Uterus (tissue), 7 donors: ENCODE results near the gene GPR21.

DNA sequence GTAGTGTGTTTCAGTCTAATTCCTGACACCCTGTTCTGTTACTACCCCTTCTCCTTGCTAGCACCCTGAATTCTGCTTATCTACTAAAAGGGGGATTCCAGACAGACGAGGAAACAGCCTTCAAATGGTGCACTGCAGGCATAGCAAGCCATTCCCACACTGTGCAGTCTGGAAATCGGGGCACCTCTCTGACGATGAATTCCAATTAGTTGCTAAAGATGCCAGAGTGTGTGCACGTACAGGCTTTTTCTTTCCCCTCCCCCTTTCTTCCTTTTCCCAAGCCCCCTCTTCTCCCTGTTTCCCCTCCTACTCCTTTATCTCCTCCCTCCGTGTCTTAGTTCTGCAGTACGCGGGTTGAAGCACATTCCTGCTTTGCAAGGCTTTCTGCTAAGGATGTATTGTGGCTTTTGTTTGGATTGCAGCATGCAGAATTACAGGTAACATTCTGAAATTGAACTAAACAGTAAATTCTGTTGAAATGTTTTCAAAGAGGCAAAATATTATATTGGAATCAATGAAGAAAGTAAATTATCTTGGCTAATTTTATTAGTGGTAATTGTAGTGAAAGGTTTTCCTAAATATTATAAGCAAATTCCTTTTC is at the start of gene GPR21:
Gene GPR21 (plus strand): TSS at position 362 of the 601 bp plus-strand sequence.
- PRO-cap, 4 experiments = peak in 4 of 4 experiments; most common plus-strand start position 337 of the sequence (in 2); most common minus-strand start position 187 of the sequence (in 1)
- RAMPAGE, long total RNA, 2 experiments = start-site peak on the plus strand in 1 of 2 experiments, centred at position 437 of the sequence, 14 reads per replicate
- RRBS = no CpG with 5 or more reads among the region's 7 CpGs

- PRO-cap, 4 experiments = peak in 3 of 4 experiments; most common plus-strand start chr9:123044912 (in 3)
- RAMPAGE, long total RNA, 2 experiments = no peak in any of the 2 experiments
- RRBS = no CpG with 5 or more reads among the region's 1 CpG
Measured at GRCh38 chr9:123044698-123044984, 11.2 kb downstream of the GPR21 start.

GRCh38 chr9:123058694-123059221 is 25.3 kb downstream of the GPR21 start:
- PRO-cap, 4 experiments = peak in 1 of 4 experiments; most common plus-strand start chr9:123059035 (in 1); most common minus-strand start chr9:123058892 (in 1)
- RAMPAGE, long total RNA, 2 experiments = no peak in any of the 2 experiments
- RRBS = no CpG with 5 or more reads among the region's 1 CpG

DNA sequence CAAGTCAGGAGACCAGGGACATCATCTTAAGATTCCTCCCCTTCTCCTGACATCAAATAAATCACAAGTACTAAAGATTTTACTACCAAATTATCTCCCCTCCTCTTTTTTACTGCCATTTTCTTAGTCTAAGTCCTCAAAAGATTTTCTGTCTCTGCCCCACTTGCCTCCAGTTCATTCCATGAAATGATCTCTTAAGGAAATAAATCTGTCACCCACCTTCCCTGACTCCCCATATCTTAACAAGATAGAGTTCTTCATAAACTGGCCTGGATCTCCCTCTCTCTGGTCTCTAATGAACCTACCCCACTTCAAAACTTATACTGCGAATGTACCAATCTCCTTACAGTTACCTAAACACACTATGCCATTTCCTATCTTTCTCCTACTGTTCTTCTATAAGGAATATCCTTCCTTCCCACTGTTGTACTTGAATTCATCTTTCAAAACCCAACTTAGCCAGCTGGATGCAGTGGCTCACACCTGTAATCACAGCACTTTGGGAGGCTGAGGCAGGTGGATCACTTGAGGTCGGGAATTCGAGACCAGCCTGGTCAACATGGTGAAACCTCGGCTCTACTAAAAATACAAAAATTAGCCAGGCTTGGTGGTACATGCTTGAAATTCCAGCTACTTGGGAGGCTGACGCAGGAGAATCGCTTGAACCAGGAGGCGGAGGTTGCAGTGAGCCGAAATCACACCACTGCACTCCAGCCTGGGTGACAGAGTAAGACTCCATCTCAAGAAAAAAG is 36.6 kb downstream of the STRBP start:
- PRO-cap, 4 experiments = no peak in any of the 4 experiments
- RAMPAGE, long total RNA, 2 experiments = no peak in any of the 2 experiments
- RRBS = no CpG with 5 or more reads among the region's 8 CpGs

DNA sequence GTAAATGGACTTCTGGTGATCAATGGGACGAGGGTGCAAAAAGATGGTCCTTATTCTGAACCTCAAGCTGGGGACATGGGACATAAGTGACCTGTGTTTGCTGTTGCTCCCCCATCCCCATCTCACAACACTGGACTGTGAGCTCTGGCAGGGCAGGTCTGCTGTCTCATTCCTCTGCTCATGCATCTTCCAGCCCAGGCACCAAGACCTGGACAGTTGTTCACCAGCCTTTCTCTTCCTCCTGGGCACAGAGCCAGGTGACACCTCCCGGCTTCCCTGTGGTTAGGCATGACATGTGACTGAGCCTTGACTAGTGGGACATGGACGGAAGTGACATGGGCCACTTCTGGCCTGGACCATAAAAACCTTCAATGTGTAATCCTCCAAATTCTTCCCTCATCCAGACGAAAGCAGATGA is 26.8 kb upstream of the CRB2 start:
- PRO-cap, 4 experiments = no peak in any of the 4 experiments
- RAMPAGE, long total RNA, 2 experiments = no peak in any of the 2 experiments
- RRBS = no CpG with 5 or more reads among the region's 4 CpGs

DNA sequence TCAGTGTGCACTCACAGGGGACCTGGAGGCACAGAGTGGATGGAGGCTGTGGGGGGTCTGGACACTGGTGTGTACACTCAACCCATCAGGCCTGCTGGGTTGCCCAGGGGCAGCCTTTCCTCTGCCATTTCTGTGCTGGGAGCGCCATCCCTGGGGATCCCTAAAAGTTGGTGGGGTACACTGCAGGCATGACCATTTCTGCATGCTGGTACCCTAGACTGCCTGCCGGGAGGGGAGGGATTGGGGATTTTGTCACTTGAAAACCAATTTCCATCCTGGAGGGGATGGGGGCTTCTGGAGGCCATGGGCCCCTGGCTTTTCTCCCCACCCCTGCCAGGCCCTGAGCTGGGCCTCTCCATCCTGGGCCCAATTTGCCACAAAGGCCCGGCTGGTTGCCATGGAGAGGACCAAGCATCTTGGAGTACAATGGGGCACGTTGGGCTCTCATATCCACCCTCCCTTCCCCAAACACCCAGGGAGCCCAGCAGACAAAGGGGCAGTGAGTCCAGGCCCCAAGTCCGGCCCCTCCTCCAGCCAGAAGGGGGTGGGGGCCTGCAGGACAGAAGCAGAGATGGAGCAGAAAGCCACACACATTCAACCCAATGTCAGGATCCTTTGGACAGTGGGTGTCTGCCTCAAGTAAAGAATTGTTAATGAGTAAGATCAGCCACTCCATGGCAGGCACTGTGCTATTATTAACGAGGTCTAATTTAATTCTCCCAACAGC is 2.1 kb downstream of the CRB2 start:
- PRO-cap, 4 experiments = no peak in any of the 4 experiments
- RAMPAGE, long total RNA, 2 experiments = no peak in any of the 2 experiments
- RRBS = no CpG with 5 or more reads among the region's 6 CpGs

- PRO-cap, 4 experiments = peak in 4 of 4 experiments; most common plus-strand start chr9:123375922 (in 1); most common minus-strand start chr9:123375825 (in 4)
- RAMPAGE, long total RNA, 2 experiments = no peak in any of the 2 experiments
- RRBS = no CpG with 5 or more reads among the region's 16 CpGs
Measured at GRCh38 chr9:123375659-123376390, 19.8 kb downstream of the CRB2 start.

GRCh38 chr9:123480851-123481624 is 125.0 kb downstream of the CRB2 start:
- PRO-cap, 4 experiments = peak in 2 of 4 experiments; most common plus-strand start chr9:123481392 (in 2); most common minus-strand start chr9:123481299 (in 1)
- RAMPAGE, long total RNA, 2 experiments = no peak in any of the 2 experiments
- RRBS = no CpG with 5 or more reads among the region's 14 CpGs

- PRO-cap, 4 experiments = no peak in any of the 4 experiments
- RAMPAGE, long total RNA, 2 experiments = no peak in any of the 2 experiments
- RRBS = no CpG with 5 or more reads among the region's 11 CpGs
Measured at GRCh38 chr9:123518948-123519703, 163.1 kb downstream of the CRB2 start.

- PRO-cap, 4 experiments = no peak in any of the 4 experiments
- RAMPAGE, long total RNA, 2 experiments = no peak in any of the 2 experiments
- RRBS = no CpG with 5 or more reads among the region's 4 CpGs
Measured at GRCh38 chr9:123543675-123544125, 187.7 kb downstream of the CRB2 start.

GRCh38 chr9:123555206-123555875 is 199.3 kb downstream of the CRB2 start:
- PRO-cap, 4 experiments = no peak in any of the 4 experiments
- RAMPAGE, long total RNA, 2 experiments = no peak in any of the 2 experiments
- RRBS = no CpG with 5 or more reads among the region's 6 CpGs

- PRO-cap, 4 experiments = no peak in any of the 4 experiments
- RAMPAGE, long total RNA, 2 experiments = no peak in any of the 2 experiments
- RRBS = 4% methylated on average over 8 of the region's 45 CpGs
Measured at GRCh38 chr9:124008959-124009436, 2.6 kb upstream of the LHX2 start.

GRCh38 chr9:124219176-124219509 is 38.6 kb upstream of the NEK6 start:
- PRO-cap, 4 experiments = no peak in any of the 4 experiments
- RAMPAGE, long total RNA, 2 experiments = no peak in any of the 2 experiments
- RRBS = no CpG with 5 or more reads among the region's 2 CpGs

- PRO-cap, 4 experiments = no peak in any of the 4 experiments
- RAMPAGE, long total RNA, 2 experiments = no peak in any of the 2 experiments
- RRBS = no CpG with 5 or more reads among the region's 8 CpGs
Measured at GRCh38 chr9:124353355-124353978, 61.8 kb downstream of the PSMB7 start.

- PRO-cap, 4 experiments = no peak in any of the 4 experiments
- RAMPAGE, long total RNA, 2 experiments = no peak in any of the 2 experiments
- RRBS = no CpG with 5 or more reads among the region's 14 CpGs
Measured at GRCh38 chr9:124357584-124358388, 57.5 kb downstream of the PSMB7 start.

- PRO-cap, 4 experiments = no peak in any of the 4 experiments
- RAMPAGE, long total RNA, 2 experiments = no peak in any of the 2 experiments
- RRBS = no CpG with 5 or more reads among the region's 4 CpGs
Measured at GRCh38 chr9:124411494-124411981, 3.7 kb downstream of the PSMB7 start.

DNA sequence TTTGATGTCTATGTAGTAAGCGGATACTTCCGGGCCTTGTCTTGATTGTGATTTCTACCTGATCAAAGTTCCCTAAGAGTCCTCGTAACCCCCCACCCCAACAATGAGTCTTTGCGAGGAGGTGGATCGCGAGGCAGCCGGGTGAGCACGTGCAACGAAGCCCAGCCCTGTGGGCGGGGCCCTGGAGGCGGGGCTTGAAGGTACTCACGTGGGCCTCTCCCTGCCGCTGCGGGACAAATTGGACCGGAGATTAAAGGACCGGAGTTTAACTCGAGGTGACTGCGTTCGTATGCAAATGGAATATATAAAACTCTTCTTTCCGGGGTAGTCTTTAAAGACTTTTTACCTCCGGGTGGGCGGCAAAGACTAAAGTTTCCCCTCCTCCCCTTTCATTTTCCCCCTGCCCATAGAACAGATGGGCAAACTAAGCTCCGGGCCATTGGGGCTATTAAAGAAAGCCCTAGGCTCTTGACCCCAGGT is 428 bp upstream of the NR6A1 start:
- PRO-cap, 4 experiments = peak in 2 of 4 experiments; most common plus-strand start position 263 of the sequence (in 2); most common minus-strand start position 105 of the sequence (in 2)
- RAMPAGE, long total RNA, 2 experiments = no peak in any of the 2 experiments
- RRBS = 1% methylated on average over 18 of the region's 23 CpGs

DNA sequence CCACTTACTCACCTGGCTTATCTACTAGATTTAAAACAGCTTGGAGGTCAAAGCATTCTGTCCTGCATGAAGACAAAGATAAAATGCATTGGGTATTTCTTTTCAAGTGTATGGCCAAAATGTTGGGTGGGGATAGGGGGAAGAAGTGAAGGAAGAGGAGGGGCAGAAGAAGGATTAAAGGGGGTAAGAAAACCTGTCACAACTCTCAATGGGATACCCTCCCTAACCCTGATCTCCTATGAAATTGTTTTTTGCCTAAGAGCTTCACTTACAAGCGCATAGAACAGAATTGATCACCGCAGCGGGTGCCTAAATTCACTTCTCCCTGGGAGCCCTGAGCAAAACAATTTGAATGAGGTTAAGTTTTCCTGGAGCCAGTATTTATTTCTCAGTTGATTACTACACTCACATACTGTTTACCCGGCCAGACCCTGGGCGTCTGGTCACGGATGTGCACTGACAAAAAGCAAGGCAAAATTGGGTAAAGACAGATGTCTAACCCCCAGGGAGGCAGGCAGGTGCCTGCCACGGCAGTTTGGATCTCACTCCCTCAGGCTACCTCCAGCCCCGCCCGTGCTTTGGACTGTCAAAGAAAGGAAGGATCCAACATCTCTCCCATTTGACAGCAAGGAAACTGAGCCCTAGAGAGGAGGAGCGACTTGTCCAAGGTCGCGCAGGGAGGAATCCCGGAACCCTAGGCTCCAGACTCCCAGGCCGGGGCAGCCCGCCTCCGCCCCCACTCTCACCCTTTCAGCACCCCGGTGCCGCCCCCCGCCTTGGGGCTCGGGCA is 594 bp downstream of the GOLGA1 start:
- PRO-cap, 4 experiments = peak in 1 of 4 experiments; most common plus-strand start position 279 of the sequence (in 1)
- RAMPAGE, long total RNA, 2 experiments = no peak in any of the 2 experiments
- RRBS = 3% methylated on average over 7 of the region's 20 CpGs

GRCh38 chr9:125215137-125215505 is 14.8 kb downstream of the RABEPK start:
- PRO-cap, 4 experiments = no peak in any of the 4 experiments
- RAMPAGE, long total RNA, 2 experiments = no peak in any of the 2 experiments
- RRBS = no CpG with 5 or more reads among the region's 3 CpGs

- PRO-cap, 4 experiments = no peak in any of the 4 experiments
- RAMPAGE, long total RNA, 2 experiments = no peak in any of the 2 experiments
Measured at GRCh38 chr9:125428378-125428616, 166.7 kb downstream of the GAPVD1 start.